Cardiac fibroblast (primary cell): ENCODE results near the gene TTC3.

DNA sequence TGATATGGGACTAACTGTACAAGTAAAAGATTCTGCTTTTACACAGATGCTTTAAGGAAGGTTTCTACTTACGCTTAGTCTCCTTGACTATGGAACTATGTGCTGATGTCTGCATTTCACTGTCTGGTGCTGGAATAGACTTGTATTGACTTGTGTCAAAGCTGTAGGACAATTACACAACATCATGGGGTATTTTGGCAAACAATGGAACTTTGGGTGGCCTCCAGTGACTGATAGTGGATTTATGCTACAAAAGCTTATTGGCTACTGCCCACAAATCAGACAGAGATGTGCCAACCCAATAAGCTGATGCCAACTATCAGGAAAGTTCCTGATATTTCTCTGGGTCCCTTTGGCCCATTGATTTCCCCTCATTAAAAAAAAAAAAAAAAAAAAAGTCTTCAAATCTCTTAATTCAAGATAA, 10.6 kb downstream of the CBR1 start:
- RRBS = no CpG with 5 or more reads among the region's 1 CpG

DNA sequence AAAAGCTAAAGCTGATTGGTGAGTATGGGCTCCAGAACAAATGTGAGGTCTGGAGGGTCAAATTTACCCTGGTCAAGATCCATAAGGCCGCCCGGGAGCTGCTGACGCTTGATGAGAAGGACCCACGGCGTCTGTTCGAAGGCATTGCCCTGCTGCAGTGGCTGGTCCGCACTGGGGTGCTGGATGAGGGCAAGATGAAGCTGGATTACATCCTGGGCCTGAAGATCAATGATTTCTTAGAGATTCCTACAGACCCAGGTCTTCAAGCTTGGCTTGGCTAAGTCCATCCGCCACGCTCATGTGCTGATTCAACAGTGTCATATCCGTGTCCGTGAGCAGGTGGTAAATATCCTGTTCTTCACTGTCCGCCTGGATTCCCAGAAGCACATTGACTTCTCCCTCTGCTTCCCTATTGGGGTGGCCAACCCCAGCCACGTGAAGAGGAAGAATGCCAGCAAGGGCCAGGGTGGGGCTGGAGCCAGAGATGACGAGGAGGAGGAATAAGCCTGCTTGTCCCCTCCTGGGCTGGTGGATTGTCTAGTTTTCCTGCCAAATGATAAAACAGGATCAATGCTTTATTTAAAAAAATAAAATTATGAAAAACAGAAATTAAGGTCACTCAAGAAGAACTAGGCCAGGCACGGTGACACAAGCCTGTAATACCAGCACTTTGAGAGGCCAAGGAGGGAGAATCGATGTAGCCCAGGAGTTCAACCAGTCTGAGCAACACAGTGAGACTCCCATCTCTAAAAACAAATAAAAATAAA, 2.2 kb upstream of the CBR3 start:
- RRBS = no CpG with 5 or more reads among the region's 16 CpGs

GRCh38 chr21:36197379-36197639, 40.7 kb downstream of the DOP1B start:
- RRBS = no CpG with 5 or more reads among the region's 5 CpGs

- RRBS = no CpG with 5 or more reads among the region's 19 CpGs
Observed at GRCh38 chr21:36368922-36370192, 15.8 kb upstream of the CHAF1B start.

- RRBS = no CpG with 5 or more reads among the region's 3 CpGs
Observed at GRCh38 chr21:36495592-36496041, 15.7 kb upstream of the CLDN14 start.

- RRBS = no CpG with 5 or more reads among the region's 8 CpGs
Observed at GRCh38 chr21:36662071-36662338, 36.9 kb upstream of the SIM2 start.

GRCh38 chr21:36698194-36698576, 730 bp upstream of the SIM2 start:
- RRBS = no CpG with 5 or more reads among the region's 24 CpGs

DNA sequence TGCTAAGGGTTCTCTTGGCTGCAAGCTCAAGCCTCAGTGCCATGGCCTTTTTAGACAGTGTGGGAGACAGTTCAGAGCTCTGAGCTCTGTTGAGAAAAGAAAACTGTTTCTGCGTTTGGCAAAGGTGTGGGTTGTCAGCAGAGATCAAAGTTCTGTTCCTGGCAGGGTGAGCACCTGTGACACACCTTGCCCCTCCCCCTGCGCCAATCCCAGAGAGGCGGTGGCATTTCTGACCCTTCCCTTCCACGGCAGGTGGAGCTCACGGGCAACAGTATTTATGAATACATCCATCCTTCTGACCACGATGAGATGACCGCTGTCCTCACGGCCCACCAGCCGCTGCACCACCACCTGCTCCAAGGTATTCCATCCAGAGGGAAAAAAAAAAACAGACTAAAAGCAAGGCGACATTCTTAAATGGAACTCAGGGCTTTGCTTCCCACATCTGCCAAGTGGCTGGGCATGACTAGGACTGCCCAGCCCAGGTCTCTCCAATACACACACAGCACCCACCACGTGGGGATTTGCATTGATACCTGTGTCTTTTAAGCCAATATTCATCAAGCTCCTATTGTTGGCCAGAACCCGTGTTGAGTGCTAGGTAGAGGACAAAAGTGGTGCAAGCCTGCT, 20.8 kb downstream of the SIM2 start:
- RRBS = no CpG with 5 or more reads among the region's 12 CpGs

GRCh38 chr21:36788096-36788866, 89.4 kb downstream of the SIM2 start:
- RRBS = no CpG with 5 or more reads among the region's 15 CpGs

- RRBS = 10% methylated on average over 6 of the region's 40 CpGs
Observed at GRCh38 chr21:36994518-36995230, 11.8 kb upstream of the RIPPLY3 start.

GRCh38 chr21:37072950-37073600, at the start of gene TTC3:
TSS of gene TTC3 (plus strand) at chr21:37073254.
- RRBS = under 1% methylated on average over 17 of the region's 78 CpGs

DNA sequence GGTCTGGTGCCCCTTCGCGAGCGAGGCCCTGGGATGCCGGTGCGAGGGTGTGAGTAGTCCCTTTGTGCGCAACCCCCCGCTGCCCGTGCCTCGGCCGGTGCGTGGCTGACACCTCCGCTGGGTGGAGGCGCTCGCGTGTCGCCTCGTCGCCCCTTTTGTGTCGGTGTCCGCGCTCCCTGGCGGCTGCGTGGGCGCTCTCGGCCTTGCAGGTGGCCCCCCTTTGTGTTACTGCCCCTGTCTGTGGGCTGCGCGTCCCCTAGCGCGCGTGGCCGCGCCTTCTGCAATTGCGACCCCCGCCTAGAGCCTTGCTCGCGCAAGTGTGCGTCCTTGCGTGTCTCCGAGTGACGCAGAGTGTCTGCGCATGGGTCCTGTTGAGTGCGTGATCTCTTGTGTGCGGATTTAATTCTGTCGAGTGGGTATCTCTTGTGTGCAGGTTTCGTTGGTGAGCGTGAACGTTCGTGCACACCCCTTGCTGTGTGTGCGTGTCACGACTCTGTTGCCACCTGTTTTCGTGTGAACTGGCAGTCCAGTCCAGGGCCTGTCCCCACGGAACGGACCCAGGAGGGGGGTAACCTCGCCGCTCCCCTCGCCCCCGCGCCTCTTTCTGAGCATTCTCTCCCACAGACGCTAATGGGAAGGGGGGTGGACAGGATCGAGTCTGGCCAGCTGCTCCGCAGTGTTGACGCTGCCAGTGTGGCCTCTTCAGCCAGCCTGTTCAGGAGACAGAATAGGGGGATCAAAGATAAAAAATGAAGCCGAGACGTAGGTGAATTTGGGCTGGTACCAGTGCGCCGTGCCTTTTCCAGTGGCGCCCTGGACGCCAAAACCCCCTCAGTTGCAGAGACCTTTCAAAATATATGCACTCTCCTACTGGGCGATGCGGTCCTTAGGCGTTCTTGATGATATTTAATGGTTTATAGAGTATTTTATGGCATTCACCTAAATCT, 820 bp downstream of the TTC3 start:
- RRBS = under 1% methylated on average over 7 of the region's 71 CpGs

GRCh38 chr21:37082492-37083124, 9.6 kb downstream of the TTC3 start:
- RRBS = no CpG with 5 or more reads among the region's 1 CpG

DNA sequence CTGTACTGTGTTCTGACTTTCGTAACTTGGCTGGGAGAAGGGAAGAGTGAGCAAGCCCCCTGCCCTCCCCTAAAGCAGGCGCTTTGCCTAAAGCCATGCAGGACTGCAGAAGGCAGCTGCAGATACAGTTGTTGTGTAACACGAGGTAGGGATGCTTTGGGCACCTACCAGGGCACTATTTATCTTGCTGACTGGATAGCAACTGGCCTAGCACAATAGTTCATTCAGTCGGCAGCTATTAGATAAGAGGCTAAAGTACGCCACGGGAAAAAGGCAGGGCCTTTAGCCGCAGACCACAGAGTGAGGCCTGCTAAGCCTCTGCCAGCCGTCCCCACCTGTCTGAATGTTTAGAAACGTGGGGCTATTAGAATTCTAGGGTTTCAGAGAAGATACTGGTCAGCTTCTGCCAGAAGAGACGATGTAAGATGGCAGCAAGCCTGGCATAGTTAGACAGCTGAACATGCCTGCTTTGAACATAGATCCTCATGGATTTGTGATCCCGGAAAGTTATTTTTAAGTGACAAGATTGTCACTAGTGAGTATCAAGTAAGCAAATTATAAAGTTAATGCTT, 81.0 kb downstream of the TTC3 start:
- RRBS = no CpG with 5 or more reads among the region's 11 CpGs

GRCh38 chr21:37263766-37264200, 3.4 kb downstream of the VPS26C start:
- RRBS = no CpG with 5 or more reads among the region's 5 CpGs

- RRBS = no CpG with 5 or more reads among the region's 2 CpGs
Observed at GRCh38 chr21:37382037-37382462, 15.5 kb downstream of the DYRK1A start.

GRCh38 chr21:37387848-37388291, 21.3 kb downstream of the DYRK1A start:
- RRBS = no CpG with 5 or more reads among the region's 3 CpGs

- RRBS = no CpG with 5 or more reads among the region's 1 CpG
Observed at GRCh38 chr21:37431018-37431341, 64.4 kb downstream of the DYRK1A start.

- RRBS = no CpG with 5 or more reads among the region's 4 CpGs
Observed at GRCh38 chr21:37447413-37447852, 80.9 kb downstream of the DYRK1A start.

DNA sequence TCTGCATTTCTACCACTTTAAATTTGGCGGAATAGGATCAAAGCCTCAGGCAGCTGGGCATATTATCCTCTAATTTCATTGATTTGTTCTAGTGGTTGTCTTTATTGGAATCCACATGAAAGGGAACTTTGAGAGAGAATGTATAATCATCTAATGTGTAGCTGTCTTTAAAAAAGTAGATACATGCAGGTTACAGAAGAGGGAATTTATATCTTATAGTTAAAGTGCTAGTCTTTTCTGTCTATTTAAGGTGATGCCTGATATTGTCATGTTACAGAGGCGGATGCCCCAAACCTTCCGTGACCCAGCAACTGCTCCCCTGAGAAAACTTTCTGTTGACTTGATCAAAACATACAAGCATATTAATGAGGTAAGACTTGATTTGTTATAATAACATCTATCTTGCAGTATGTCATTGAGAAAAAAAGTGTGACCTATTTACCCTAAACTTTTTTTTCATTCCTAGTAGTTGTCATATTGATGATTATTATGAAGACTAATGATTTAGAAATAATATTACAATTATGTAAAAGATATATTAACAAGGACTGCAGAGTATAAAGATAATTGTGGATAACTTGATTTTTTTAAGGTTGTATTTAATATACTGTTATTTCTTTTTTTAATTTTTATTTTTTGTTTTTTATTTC, 111.5 kb downstream of the DYRK1A start:
- RRBS = no CpG with 5 or more reads among the region's 3 CpGs